Pericardium (tissue), 1 donor: Measurements from ENCODE around the genes C17orf97 and YWHAE.

DNA sequence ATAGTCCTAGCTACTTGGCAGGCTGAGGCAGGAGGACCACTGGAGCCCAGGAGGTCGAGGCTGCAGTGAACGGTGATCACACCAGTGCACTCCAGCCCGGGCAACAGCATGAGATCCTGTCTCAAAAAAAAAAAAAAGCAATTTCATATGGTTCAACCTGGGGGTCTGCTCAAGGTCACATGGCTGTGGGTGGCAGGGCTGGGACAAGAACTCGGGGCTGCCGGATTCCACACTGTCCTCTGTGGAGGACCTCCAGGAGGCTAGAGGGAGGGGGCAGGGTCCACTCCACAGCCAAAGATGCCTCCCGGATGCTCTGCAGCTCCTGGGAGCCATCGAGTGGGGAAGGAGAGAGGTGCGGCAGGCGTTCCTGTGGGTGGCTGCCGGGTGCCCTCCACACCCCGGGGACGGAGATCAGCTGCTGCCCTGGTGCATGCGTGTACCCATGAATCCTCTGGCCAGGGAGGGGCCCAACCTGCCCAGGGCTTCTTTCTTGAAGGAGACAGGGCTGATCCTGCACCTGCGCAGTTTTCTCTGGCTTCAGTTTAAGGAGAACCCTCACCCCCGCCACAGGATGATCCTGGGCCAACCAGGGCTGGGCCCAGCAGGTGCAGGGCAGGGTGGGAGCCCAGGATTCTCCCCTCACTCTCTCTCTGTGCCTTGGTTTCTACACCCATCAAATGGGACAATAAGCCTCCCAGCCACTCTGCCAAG is 33.4 kb upstream of the DOC2B start:
- RRBS: 91% methylated on average over 6 of the region's 15 CpGs

- RRBS: no CpG with 5 or more reads among the region's 12 CpGs
These were observed 63.9 kb upstream of the DOC2B start for GRCh38 chr17:245192-245813.

DNA sequence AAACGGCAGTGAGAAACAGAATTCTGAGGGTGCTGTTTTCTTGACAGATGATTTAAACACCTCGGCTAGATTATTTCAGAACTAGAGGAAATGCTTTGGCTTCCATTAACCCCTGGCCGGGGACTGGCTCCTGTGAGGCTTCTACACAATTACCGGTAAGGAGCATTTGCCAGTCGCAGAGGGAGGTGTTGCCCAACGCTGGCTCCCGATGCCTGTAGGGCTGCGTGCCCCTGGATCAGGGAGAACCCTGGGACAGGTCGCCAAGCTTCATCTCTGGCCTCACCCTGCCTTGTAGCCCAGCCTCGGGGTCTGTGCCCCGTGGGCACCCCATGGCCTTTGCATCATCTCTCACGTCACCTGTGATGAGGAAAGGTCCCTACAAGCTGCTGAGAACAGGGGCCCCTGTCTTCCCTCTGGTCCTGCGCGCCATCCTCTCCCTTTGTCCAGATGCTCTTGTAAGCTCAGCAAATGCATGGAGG is 85.3 kb upstream of the DOC2B start:
- RRBS: no CpG with 5 or more reads among the region's 14 CpGs

DNA sequence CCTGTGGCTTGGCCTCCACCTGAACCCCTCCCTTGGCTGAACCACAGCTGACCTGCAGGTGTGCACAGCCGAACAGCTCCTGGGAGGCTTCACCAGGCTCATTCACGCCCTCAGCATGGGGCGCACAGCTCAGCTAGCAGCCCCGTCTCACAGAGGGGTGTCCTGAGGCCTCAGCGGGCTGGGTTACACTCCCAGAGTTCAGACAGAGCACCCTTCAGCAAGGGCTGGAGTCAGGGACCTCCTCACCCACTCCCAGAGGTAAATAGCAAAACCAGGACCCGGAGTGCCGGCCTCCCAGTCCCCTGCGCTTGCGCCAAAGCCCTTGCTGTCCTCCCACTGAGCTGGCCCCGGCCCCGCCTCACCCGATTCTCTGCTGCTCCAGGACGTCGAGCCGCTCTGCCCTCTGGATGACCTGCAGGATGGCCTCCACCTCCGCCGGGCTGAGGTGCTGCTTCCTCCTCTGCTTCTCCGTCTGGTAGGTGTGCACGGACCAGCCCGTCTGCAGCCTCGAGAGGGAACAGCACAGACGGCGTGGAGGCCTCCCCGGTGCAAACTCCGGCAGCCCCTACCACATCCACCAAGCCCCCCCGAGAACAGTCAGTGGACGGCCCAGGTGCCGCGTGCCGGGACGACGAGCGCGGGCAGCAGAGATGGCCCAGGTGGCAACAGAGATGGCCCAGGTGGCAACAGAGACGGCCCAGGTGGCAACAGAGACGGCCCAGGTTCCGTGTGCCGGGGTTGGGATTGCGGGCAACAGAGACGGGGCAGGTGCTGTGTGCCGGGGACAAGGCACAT is 31.5 kb downstream of the RPH3AL start:
- RRBS: 66% methylated on average over 28 of the region's 41 CpGs

GRCh38 chr17:409705-410835 is at the start of gene C17orf97:
Gene C17orf97, plus strand, starts transcription at chr17:410325.
- RRBS: 0% methylated on average over 1 of the region's 101 CpGs

- RRBS: no CpG with 5 or more reads among the region's 5 CpGs
These were observed 13.0 kb downstream of the C17orf97 start for GRCh38 chr17:423219-423477.

DNA sequence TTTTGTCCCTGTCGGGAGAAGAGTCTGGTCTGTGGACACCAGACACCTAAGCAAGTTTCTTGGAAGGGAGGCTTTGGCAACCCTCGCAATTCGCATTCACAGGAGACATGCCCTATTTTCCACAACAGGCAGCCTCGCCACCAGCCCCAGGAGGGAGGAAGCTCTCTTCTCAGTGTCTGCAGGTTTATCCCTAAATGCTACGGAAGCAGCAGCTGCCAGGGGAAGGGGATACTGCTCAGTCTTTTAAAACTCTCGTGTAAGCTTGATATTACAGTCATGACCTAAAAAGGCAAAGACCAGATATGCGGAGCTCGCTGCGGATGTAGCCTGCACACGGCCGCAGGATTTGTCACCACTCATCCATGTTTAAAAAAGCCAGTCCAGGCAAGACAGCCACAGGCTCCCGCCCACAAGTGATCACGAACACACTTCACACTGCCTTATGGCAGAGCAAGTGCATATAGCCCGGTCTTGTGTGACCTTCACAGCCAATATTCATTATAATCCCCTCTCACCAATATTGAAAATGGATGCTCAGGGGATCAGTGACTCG is 101.8 kb downstream of the C17orf97 start:
- RRBS: no CpG with 5 or more reads among the region's 15 CpGs

- RRBS: no CpG with 5 or more reads among the region's 23 CpGs
These were observed 648 bp downstream of the VPS53 start for GRCh38 chr17:713920-714462.

GRCh38 chr17:726049-726636 is 6.3 kb upstream of the TLCD3A start:
- RRBS: 45% methylated on average over 4 of the region's 17 CpGs

DNA sequence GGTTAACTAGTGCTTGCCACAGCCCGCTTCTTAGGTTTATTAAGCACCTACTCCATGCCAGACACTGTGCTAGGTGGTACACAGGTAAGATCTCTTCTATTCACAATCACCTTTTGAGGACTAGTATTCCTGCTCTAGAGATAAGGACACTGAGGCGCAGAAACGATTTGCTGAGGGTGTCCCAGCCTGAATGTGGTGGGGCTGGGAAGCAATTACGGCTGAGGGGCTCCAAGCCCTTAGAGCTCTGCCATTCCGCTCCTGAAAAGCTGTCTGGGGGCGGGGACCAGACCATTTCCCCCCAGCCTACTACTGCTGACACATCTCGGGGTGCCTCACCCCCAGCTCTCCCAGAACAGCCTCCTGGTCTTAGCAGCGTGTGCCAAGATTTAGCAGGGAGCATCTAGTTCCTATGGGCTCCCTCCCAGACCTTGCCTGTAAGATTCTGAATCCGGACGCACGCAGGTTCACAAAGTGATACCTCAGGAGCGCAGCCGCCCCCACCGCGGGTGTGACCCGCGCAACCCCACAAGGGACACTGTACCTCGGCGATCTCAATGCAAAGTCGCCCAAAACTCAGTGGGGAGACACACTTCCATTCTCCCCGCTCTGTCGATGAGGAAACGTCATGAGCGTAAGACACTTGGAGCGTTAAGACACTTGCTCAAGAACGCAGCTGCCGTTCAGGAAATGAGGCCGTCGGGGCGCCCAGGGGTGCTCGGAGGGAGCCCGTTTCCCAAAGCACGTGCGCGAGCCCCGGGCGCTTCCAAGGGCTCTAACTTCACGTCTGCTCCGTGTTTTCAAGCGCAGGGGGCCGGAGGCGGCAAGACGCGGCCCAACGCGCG is 733 bp downstream of the GEMIN4 start:
- RRBS: 1% methylated on average over 12 of the region's 47 CpGs

- RRBS: no CpG with 5 or more reads among the region's 28 CpGs
These were observed 68.5 kb downstream of the MRM3 start for GRCh38 chr17:850418-851201.

GRCh38 chr17:869514-870666 is 87.7 kb downstream of the MRM3 start:
- RRBS: no CpG with 5 or more reads among the region's 32 CpGs

DNA sequence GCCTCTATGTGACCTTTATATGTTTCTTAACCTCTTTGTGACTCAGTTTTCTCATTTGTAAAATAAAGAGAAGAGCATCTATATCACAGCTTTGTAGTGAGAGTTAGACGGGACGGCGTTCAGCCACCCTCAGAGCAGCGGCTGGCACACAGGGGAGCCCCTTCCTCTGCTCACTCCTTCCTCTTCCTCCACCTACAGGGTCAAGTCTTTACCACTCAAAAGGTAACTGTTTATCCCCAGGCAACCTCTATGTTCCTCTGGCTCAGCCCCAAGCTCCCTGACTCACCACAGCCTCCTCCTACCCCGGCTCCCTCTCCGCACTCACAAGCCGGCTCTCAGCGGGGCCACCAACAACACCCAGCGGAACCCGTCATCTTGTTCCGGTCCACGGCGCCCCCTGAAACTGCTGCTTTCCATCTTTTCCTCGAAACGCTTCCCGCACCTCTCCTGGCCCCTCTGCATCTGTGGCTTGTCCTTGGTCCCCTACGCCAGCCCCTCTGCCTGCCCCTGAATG is 58.5 kb downstream of the NXN start:
- RRBS: 72% methylated on average over 5 of the region's 17 CpGs

DNA sequence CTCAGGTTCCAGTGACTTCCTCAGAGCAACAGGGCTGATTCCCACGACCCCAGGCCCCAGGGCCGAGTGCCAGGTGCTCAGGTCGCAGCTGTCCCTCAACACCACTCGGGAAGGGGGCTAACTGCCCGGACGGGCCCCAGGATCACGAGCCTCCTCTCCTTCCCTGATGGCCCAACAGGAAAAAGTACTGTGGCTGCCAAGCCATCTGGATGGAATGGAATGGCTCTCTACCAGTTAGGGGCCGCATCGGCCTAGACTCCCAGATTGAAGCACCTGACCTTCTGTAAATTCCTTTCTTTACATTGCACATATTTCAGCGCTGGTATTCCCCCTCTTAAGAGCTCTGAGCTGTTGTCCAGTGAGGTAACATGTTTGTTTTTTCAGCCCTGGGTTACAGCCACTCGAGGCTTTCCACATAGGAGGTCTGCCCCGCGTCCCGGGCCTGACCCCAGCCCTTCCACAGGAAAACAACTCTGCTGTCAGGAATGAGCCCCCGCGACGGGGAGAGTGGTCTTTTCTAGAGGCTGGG is 24.9 kb downstream of the NXN start:
- RRBS: no CpG with 5 or more reads among the region's 17 CpGs

DNA sequence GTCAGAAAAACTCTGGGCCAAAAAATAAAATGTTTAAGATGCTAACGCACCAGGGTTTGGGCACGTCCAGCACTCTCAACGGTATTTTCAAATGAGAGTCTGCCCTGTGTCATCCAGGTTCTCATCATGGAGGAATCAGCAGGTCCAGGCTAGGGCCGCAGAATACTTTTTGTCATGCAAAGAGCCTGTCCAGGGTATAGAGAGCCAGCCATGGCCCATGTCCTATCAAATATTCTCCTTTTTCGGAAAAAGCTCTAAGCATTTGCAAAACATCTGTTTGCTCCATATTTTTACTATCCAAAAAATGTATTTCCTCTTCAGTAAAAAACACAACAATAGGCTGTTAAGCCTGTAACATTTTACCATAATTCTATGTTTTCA is 2.3 kb downstream of the NXN start:
- RRBS: no CpG with 5 or more reads among the region's 5 CpGs

GRCh38 chr17:1078619-1079419 is 81.9 kb downstream of the TIMM22 start:
- RRBS: 52% methylated on average over 6 of the region's 48 CpGs

GRCh38 chr17:1122410-1122722 is 57.4 kb downstream of the ABR start:
- RRBS: no CpG with 5 or more reads among the region's 4 CpGs

- RRBS: no CpG with 5 or more reads among the region's 10 CpGs
These were observed 8.2 kb downstream of the YWHAE start for GRCh38 chr17:1391703-1392356.

GRCh38 chr17:1398572-1399291 is 1.3 kb downstream of the YWHAE start:
- RRBS: no CpG with 5 or more reads among the region's 20 CpGs

DNA sequence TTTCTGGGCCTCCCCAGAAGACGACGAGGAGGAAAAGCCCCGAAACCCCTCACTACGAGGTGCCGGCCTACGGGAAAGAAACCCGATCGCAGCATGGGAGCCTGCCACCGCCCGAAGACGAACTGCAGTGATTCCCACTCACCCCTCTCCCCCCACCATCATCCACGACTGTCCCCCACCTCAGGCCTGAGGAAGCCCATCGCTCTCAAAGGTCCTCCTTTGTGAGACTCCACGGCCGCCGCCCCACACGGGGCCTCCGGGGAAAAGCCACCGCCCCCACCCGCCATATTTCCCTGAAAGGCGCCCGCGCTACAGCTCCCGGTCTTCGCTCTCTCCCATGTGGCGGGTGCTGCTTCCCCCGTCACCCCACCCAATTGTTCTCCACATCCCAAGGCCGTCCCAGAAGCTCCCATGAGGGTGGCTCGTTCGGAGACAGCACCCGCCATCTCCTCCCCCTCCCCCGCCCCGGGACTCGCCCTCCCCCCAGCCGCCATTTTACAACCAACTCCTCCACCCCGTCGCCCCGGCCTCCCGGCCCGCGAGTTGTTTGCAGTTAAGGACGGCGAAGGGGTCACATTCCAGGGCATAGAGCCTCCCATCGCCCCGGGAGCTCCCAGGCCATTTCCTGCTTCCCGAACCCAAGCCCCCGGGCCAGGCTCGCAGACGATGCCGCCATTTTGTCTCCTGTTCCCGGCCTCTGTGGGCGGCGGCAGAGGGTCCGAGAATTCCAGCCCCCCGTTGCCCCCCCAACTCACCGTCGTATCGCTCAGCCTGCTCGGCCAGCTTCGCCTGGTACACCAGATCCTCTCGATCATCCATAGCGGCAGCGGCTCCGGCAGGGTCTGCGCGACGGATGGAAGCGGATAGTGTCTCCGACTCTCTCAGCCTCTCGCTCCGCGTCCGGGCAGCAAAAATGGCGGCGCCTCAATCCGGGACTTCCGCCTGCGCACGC is at the start of gene YWHAE:
TSS of gene YWHAE (minus strand) at position 931 of the 952 bp plus-strand sequence.
- RRBS: 2% methylated on average over 36 of the region's 79 CpGs